CMK (cell line): ENCODE measurements around the genes STEAP4, ZNF804B, STEAP2 and CDK14.

DNA sequence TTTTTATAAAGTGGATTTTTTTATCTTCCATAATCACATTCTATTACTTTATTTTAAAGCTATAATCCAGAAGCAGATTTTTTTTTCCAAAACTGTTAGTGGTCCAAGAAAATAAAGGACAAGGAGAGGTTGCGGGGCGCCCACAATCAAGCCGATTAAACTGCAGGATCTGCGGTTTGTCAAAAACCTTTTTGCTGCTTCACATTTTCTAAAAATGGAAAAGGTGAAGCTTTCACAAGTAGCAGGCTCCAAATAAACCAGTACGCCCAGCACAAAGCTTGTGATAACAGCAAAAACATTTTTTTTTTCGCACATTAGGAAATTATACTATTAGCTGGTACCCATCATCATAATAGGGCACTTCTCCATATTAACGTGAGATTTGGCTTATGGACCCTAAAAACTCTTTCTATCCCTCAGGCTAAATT, 122.1 kb upstream of the SEMA3A start:
- RRBS, result no CpG with 5 or more reads among the region's 7 CpGs

GRCh38 chr7:84492375-84493182, 298.0 kb upstream of the SEMA3A start:
- RRBS, result no CpG with 5 or more reads among the region's 10 CpGs

GRCh38 chr7:86975632-86975831, 83.9 kb downstream of the ELAPOR2 start:
- RRBS, result no CpG with 5 or more reads among the region's 1 CpG

- RRBS, result no CpG with 5 or more reads among the region's 6 CpGs
These were observed 10.0 kb downstream of the DMTF1 start for GRCh38 chr7:87162090-87162766.

- RRBS, result no CpG with 5 or more reads among the region's 5 CpGs
These were observed 14.0 kb downstream of the DMTF1 start for GRCh38 chr7:87166225-87166655.

DNA sequence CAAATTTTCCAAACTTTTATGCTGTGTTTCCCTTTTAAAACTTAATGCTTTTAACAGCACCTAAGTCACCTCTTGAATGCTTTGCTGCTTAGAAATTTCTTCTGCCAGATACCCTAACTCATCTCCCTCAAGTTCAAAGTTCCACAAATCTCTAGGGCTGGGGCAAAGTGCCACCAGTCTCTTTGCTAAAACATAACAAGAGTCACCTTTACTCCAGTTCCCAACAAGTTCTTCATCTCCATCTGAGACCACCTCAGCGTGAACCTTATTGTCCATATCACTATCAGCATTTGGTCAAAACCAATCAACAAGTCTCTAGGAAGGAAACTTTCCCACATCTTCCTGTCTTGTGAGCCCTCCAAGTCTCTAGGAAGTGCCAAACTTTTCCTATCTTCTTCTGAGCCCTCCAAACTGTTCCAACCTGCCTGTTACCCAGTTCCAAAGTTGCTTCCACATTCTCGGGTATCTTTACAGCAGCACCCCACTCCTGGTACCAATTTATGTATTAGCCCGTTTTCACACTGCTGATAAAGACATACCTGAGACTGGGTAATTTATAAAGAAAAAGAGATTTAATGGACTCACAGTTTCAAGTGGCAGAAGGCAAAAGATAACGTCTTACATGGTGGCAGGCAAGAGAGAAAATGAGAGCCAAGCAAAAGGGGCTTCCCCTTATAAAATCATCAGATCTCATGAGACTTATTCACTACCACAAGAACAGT, 13.9 kb downstream of the TMEM243 start:
- RRBS, result no CpG with 5 or more reads among the region's 4 CpGs

DNA sequence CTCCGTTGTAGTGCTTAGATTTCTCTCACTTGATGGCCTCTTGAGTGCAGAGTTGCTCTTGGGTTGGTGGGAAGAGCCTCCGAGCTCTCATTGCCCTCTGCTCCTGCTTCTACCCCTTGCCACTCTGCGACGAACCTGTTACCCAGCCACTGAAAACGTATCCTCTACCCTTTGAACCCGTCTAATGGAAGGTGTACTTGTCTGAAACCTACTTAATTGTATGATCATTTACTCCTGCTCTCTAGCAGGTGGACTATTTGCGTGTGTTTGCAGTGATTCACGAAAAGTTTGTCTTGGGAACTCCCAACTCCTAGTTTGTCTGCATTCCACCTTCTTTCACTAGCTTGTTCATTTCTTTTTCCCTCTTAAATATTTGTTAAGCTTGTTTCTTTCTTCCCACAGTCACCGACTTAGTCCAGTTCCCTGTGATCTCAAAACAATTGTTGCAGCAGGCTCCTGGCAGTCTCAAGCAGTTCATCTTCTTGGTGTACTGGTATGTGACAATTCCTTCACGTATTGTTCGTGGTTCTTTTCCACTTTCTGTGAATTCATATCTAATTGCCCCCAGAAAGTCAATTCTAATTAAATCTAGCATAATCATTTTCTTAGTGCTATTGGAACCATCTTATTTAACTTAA, 593 bp downstream of the CROT start:
- RRBS, result no CpG with 5 or more reads among the region's 11 CpGs

DNA sequence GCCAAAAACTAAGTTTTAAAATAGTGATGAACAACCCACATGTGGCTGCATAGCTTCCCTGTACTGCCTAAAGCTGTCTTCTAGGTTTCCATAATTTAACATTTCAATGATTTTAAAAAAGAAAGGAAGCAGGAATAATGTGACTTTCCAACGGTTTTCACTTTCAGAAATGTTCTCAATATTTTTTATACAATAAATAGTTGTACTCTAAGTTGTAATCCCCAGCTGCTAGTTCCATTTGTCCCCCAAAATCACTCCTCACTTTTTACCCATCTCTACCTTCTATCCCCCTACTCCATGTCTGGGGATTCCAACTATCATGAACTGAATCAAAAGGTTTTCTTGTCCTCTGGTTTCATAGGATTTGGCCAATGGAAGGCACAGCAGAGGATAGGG, 64.9 kb downstream of the CROT start:
- RRBS, result no CpG with 5 or more reads among the region's 1 CpG

GRCh38 chr7:87712488-87713070, 84.4 kb downstream of the RUNDC3B start:
- RRBS, result no CpG with 5 or more reads among the region's 3 CpGs

GRCh38 chr7:88045377-88045788, 111.3 kb downstream of the ADAM22 start:
- RRBS, result no CpG with 5 or more reads among the region's 2 CpGs

DNA sequence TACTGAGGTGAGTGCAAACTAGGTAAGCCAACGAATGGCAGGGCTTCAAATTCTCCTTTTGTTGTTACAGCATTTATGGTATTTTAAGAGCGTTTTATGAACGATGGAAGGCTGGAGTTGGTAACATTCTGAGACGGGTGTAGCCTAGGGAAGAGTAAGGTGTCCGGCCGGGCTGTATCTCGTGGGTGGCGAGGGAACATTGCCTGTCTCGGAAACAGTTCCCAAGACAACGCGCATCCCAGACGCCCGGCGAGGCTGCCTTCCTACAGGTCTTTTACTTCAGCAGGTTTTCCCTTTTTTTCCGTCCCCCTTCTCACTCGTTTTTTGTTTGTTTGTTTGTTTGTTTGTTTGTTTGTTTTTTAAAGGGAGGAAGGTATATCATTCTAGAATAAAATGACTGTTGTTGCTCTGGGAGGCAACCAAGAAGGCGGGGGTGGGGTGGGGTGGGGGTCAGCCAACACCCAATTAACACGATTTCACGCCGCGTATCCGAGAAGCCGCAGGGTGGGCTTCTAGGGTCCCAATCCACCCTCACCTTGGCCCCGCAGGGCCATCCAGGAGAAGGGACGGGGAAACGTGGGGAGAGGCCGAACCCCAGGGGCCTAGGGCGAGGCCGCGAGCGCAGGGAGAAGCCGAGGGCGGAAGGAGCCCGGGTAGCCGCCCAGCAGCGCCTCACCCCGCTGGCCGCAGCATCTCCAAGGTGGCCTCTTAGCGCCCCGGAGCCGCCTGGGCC, 454 bp downstream of the SRI start:
- RRBS, result 1% methylated on average over 15 of the region's 41 CpGs

GRCh38 chr7:88306277-88307263, at the start of gene STEAP4:
STEAP4 (minus strand) TSS chr7:88306894.
- RRBS, result no CpG with 5 or more reads among the region's 37 CpGs

DNA sequence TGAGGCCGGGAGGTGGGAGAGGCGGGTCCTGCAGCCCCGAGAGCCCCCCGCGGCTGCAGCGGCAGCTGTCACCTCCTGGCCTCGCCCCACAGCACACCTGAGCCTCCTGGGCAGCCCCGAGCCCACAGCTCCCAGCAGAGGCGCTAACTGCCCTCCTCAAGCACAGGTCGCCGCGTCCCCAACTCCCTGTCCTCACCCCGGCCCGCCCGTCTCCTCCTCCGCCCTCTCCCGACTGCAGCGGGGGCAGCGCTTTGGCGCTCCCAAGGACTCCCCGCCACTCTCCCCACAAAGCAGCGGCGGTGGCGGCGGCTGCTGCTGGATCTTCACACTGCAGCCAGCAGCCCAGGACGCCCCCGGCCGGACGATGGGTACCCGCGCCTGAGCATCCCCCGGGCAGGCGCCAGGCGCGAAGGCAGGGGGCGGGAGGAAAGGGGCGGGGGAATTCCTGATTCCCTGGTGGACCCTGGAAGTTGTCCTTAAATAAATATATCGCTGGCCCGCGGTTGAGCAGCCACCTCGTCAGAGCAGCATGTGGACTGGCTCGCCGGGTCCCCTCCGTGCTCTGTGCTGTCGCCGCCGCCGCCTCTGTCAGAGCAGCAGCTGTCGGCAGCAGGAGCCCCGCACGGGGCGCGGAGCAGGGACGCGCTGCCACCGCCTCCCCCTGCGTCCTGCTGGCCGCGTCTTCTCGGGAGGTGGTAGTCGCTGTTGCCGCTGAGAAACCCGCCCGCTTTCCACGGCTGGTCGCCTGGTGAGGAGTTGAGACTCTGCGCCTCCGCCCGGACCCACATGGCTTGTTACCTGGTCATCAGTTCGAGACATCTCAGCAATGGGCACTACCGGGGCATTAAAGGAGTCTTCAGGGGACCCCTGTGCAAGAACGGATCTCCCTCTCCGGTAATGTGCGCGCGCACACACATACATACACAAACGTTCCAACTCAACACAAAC, at the start of gene ZNF804B:
Gene ZNF804B (plus strand): TSS at position 510 of the 948 bp plus-strand sequence.
- RRBS, result 36% methylated on average over 5 of the region's 77 CpGs

GRCh38 chr7:90211437-90212509, at the start of gene STEAP2:
STEAP2 (plus strand) TSS chr7:90211740.
- RRBS, result 60% methylated on average over 4 of the region's 77 CpGs

- RRBS, result no CpG with 5 or more reads among the region's 4 CpGs
These were observed 5.9 kb downstream of the STEAP2 start for GRCh38 chr7:90217421-90217857.

DNA sequence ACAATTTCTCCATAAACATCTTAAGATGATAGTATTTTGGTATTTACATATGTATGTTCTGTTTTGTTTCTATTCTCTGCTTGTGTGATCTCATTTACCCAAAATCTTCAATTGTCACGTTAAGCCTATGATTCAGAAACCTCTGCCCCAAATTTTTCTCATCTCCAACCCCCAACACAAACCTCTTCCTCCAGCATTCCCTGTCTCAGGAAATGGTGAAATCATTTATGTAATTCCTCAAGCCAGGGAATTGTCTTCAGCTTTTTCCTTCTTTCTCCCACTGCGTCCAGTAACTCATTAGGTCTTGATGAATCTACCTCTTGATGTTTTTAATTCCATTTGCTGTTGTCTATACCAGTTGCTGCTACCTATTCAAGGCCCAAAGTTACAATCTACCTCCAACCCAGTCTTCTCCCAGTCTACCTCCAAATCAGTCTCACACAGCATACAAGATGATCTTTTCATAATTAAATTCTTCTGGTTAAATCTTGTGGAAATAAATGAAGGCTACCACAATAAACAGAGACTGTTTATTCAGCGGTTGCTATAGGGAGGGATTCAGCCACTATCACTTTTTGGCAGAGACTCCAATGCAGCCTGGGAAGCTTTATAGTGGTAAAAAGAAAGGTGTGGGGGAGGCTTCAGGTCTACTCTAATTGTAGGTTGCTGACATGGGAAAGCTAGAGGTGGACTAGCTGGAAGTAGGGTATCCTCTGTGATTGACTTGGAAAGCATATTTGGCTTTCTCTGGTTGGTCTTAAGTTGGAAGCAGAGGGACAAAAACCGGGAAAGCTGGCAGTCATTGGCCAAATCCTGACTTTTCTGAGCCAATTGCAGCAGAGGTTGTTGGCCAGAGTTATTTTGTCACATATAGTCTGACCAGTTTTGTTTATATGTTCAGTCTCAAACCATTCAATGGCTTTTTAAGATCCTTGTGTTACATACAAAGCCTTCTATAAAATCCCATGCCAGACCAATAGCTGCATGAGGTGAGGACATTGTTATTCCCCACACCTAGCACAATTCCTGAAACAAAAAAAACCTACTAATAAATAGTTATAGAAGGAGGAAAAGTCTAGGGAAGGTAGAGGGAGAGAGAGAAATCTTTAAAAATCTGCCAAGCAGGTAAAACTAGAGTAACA, 6.0 kb downstream of the CFAP69 start:
- RRBS, result no CpG with 5 or more reads among the region's 4 CpGs

DNA sequence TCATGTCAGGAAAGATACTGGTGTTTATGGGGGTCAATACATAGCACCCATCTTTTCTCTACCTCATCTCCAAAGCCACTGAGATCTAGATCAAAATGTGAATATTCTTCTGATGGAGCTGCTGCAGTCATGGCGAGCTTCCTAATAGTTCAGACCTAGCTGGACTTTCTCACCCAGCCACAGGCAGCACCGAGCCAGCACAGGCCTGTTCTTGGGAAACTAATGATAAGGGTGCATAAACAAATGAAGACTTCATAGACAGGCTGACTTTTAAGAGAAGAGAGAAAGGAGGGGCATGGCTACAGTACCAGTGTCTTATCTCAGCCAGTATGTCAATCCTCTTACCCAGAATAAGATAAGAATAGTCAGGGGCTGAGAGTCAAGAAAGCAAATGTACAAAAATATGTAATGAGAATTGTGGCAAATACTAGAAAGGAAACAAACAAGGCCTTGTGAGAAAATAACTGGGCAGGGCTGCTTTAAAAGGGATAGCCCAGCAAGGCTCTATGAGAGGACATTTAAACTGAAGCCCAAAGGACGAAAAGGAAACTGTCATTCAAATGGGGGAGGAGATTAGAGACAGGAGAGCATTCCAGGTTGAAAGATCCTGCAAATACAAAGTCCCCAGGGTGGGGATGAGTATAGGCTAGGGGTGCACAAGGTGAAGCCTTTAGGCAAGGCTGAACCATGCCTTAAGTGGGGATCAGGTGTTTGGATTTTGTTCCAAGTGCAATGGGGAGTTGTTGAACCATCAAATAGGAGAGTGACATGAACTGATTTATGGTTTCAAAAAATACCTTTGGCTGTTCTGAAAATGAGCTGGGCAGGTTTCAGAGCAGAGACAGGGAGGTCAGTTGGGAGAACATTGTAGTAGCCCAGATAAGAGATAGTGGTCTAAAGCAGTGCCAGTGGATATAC, 21.7 kb upstream of the CDK14 start:
- RRBS, result no CpG with 5 or more reads among the region's 3 CpGs

GRCh38 chr7:90595519-90596734, at the start of gene CDK14:
CDK14 (plus strand) TSS chr7:90596321.
- RRBS, result 14% methylated on average over 60 of the region's 132 CpGs

DNA sequence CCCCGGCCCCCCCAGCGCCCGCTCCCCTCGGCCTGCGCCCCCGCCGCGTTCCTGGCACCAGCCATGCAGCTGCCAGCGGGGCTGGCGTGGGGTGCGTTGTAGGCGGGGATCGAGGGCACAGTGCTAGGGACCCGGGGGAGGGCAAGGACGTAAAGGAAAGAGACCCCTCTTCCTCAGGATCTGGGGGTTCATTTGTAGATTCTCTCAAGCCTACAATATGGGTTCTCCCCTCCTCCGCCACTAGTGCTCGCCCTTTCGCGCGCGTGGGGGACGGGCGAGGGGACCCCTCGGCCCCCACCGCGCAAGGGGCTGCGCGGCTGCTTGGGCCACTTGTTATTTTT, 584 bp downstream of the CDK14 start:
- RRBS, result 0% methylated on average over 1 of the region's 28 CpGs